ENCODE measurements around the gene C1orf53.

DNA sequence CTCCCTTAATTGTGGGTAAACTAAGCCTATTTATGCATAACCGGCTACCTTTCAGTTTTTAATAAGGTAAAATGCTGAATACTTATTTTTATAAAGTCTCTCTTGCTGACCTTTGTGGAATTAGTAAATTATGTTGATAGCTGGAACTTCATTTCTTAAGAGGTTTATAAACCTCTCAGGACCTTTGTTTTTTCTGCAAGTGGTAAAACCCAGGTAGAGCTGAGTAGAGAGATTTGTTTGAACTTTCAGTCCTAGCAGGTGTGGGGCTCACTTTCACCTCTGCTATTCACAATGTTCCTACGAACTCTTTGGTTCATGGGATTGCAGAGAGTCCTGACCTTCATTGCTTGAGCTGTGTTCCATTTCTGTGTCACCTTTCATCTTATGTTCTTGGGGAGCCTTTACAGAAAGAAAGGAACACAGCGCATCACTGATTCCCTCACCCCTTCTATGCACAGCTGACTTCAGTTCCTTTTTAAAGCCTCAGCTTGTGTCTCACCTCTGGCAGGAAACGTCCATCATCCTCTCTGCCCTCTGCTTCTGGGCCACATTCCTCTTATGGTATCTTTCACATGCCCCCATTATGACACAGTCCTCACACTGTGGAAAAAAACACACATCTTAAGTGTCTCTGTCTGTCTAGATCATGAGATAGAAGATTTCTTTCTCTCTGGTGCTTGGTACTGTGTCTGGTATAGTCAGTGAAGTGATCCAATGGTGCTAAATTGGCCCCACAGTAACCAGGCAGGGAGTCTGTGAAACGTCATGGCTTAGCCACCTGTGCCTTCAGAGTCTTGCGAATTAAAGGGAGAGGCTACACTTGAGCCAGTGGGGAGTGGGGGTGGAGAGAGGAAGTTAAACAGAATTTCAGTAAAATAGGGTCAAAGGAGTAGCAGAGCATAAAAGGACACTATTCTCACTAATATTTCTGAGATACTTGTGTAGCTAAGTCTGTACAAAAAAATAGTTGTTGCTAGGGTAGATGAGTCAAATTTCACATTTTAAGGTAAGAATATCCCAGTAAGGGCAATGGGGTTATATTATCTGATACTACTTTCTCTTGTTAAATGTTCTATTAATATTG is 262.6 kb upstream of the B3GALT2 start:
- PRO-cap = no peak

DNA sequence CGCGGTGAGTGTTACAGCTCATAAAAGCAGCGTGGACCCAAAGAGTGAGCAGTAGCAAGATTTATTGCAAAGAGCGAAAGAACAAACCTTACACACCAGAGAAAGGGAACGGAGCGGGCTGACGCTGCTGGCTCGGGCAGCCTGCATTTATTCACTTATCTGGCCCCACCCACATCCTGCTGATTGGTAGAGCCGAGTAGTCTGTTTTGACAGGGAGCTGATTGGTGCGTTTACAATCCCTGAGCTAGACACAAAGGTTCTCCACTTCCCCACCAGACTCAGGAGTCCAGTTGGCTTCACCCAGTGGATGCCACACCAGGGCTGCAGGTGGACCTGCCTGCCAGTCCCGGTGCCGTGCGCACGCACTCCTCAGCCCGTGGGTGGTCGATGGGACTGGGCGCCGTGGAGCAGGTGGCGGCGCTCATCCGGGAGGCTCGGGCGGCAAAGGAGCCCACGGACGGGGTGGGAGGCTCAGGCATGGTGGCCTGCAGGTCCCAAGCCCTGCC is 1171.5 kb upstream of the B3GALT2 start:
- PRO-cap = no peak

GRCh38 chr1:196152160-196152420 is 456.1 kb downstream of the KCNT2 start:
- PRO-cap = no peak

DNA sequence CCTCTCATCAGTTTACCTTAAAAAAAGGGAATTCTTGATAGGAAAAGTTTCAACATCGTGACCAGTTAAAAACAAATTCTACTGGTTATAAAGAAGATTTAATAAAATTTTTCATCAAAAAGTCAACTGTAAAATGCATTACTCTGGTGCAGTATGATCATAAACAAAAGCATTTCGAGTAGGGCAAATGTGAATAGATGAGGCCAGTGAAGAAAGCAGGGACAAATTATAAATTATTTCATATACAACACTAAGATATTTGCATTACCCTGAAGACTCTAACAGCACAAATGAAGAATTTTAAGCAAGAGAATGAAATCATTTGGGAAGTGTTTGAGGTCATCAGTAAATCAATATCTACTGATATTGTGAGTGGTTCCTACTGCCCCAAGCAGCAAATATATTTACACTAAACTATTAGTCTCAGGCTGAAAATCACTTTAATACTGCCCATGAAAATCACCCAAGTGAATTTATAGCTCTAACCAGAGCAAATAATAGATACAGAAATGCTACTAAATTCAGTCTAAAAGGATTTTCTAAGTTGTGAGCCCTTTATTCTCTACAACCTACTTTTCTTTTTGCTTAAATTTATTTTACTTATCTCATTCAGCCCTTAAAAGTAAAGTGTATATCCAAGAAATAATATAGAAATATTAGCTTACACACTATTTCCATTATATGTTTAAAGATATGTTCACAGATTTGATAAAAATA is 163.6 kb downstream of the KCNT2 start:
- PRO-cap = no peak

DNA sequence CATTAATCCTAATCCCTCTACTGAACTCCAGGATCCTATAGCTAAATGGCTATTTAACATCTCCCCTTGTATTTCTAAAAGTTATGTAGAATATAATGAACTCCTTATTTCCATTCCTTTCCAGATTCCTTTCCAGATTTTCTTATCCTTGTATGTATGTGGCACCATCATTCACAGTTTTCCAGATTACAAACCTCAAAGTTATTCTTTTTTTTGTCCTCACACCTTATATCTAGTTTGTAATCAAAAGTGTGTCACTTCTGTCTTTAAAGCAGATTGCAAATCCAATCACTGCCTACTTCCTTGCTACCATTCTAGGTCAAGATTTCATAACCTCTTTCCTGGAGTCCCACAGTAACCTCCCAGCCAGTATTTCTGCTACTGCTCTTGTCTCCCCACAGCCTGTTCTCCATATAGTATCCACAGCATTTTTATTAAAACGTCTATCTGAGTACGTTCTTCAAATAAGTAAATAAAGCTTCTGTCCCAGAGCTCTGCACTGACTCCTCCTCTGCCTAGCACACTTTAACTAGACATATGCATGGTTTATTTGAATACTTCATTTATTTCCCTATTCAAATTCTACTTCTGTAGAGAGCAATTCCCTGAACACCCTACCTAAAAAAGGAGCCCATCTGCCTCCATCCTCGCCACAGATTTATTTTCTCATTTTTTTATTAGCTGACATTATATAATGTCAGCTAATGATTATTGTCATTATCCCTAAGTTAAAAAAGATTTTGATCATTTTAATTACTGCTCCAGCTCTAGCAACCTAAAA is 157.7 kb downstream of the KCNT2 start:
- PRO-cap = no peak

- PRO-cap = no peak
Observed at GRCh38 chr1:196656348-196657252, 4.8 kb downstream of the CFH start.

DNA sequence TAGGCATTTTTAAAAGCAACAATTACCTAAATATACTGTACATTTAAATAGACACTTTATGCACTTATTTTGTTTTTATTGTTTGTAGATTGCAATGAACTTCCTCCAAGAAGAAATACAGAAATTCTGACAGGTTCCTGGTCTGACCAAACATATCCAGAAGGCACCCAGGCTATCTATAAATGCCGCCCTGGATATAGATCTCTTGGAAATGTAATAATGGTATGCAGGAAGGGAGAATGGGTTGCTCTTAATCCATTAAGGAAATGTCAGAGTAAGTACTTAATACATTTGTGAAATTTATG is 21.0 kb downstream of the CFH start:
- PRO-cap = no peak

DNA sequence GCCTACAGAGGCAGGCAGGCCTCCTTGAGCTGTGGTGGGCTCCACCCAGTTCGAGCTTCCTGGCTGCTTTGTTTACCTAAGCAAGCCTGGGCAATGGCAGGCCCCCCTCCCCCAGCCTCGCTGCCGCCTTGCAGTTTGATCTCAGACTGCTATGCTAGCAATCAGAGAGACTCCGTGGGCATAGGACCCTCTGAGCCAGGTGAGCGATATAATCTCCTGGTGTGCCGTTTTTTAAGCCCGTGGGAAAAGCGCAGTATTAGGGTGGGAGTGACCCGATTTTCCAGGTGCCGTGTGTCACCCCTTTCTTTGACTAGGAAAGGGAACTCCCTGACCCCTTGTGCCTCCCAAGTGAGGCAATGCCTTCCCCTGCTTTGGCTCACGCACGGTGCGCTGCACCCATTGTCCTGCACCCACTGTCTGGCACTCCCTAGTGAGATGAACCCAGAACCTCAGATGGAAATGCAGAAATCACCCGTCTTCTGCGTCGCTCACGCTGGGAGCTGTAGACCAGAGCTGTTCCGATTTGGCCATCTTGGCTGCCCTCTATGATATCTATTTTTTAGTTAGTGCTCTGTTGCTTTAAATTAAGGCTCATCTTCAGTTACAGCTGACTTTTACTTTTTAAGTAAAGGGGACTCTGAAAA is 11.9 kb downstream of the CFHR3 start:
- PRO-cap = no peak

- PRO-cap = no peak
Observed at GRCh38 chr1:196823446-196823695, 3.8 kb downstream of the CFHR1 start.

DNA sequence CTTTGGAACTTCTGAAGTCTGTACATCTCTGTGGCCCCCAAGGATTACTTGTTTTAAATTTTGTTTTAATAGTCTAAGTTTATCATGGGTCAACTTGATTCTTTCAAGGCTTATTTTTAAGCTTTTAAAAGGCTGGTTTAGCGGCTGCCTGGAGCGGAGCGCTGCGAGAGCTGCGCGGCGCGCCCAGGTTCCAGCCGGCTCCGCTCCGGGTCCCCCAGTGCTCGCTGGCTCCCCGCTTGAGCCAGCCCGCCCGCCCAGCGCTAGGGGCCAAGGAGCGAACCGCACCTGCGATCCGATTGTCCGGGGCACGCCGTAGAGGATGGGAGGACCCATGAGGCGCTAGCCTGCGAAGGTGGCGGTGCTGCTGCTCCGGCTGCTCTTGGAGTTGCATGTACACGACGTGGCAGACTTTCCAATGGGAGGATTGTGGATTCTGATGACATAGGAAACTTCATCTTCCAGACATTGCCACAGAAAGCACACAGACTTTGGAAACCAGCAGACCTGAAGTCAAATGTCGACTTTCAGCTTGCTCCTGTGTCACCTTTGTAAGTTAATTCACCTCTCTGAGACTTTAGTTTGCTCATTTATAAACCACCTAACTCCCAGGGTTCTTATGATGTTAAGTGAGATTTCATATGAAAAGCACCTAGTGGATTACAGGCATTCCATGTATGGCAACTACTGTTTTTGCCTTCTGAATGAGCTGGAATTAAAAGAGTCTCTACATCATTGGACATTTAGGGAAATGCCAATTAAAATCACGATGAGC is 9.8 kb upstream of the CFHR4 start:
- PRO-cap = no peak

- PRO-cap = no peak
Observed at GRCh38 chr1:196991817-196992301, 14.5 kb downstream of the CFHR5 start.

DNA sequence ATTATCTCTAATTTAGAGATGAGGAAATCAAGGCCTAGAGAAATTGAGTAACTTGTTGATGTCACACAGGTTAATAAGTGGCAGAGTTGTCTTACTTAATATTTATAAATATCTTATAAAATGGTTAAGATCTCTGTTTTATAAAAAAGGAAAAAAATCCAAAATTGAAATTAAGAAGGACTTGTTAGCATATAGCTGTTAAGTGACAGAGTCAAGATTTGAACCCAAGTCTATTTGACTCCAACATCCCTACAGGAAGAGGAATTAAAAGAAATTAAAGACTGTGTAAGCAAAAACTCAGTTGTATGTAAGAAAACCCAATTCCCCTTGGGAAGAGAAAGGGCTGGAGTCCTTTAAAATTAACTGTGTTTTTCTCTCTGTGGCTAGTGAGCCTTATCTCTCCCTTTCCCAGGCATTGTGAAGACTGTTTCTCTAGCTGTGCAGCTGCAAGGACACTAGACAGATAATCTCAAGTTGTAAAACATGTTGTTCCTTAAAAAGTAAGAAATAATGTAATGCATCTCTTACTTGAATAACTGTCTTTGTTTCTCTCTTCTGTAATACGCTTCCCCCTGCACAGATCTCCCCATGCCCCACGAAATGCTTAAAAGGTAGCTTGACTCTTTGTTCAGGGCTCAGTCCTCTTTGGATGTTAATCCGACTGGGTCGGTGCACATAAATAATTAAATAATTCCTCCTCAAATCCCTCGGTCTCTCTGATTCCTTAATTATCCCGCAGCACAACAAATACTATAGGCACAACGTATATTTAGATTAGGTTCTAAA is 29.9 kb upstream of the F13B start:
- PRO-cap = no peak

GRCh38 chr1:197884270-197884673 is 18.2 kb upstream of the C1orf53 start:
- PRO-cap = no peak

- PRO-cap = unidirectional peak, minus-strand start at chr1:197902558; unidirectional peak, minus-strand start at chr1:197902668; bidirectional peak, plus-strand start at chr1:197903027, minus-strand start at chr1:197902731
Observed at GRCh38 chr1:197901999-197903412, at the start of gene C1orf53. TSS of gene C1orf53 (plus strand) at chr1:197902630.

DNA sequence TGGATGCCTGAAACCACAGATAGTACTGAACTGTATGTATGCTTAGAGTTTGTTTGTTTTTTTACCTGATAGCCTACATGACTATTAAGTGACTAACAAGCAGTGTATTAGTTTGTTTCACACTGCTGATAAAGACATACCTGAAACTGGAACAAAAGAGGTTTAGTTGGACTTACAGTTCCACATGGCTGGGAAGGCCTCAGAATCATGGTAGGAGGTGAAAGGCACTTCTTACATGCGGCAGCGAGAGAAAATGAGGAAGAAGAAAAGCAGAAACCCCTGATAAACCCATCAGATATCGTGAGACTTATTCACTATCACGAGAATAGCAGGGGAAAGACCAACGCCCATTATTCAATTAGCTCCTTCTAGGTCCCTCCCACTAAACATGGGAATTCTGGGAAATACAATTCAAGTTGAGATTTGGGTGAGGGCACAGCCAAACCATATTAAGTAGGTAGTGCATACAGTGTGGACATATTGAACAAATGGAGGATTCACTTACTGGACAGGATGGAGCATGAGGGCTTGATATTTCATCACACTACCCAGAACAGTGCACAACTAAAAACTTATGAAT is 78.4 kb downstream of the LHX9 start:
- PRO-cap = no peak

DNA sequence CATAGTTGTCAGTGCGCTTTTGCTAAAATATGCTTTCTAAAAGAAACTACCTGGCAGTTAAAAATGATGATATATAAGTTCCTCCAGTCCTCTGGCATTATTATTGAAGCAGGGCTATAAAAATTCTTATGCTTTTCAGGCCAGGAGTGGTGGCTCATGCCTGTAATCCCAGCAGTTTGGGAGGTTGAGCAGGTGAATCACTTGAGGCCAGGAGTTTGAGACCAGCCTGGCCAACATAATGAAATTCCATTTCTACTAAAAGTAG is 80.5 kb upstream of the NEK7 start:
- PRO-cap = no peak

DNA sequence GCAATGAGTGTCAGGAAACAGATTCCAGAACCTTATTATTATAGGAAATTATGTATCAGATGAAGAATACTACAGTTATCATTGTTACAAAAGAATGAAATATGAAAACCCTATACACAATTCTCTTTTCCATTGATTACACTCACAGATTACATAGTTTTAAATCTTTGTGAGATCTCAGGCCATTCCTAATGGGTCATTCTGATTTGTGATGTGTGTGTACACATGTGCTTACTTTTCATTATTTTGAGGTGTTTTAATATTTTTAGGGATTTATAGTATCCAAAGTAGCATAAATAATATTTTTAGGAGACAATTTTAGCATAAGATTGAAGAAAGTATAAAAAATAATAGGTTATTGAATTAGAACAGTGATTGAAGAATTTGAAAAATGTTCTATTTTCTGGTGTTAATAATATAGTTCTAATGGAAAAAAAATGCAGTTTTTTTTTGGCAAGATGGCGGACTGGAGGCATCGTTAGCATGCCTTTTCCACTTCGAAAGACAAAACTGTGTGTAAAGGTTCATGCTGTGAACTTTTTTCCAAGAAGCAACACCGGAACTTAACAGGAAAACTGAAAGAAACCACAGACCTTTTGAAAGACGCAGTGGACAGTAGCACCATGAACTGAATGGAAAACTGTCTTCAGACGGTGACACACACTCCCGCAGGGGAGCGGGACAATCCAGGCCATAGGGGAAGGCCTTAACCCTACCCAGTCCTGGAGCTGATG is 54.6 kb downstream of the NEK7 start:
- PRO-cap = no peak

DNA sequence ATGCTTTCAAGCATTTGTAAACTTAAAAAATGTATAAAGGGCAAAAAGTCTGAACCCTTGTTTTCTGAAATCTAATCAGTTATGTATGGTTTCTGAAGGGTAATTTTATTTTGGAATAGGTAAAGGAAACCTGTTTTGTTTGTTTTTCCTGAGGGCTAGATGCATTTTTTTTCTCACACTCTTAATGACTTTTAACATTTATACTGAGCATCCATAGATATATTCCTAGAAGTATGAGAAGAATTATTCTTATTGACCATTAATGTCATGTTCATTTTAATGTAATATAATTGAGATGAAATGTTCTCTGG is 164.3 kb downstream of the NEK7 start:
- PRO-cap = no peak

DNA sequence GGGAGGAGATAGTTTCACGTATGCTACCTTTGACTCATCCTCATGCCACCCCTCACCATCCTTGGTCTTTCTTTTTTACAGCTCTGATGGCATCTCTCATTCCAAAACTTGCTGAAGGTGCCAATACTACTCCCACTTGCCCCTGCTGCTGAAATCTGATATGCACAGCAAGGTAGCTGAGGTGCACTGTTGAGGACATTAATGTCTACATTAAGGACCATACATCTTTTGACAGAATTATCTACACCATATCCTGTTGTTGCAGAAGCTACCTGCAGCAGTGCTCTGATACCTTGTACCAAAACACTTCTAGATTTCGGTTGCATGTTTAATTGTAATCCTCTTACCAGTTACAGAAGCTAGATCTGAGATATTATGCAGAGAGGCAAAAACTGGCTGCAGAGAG is 19.4 kb upstream of the PTPRC start:
- PRO-cap = no peak

DNA sequence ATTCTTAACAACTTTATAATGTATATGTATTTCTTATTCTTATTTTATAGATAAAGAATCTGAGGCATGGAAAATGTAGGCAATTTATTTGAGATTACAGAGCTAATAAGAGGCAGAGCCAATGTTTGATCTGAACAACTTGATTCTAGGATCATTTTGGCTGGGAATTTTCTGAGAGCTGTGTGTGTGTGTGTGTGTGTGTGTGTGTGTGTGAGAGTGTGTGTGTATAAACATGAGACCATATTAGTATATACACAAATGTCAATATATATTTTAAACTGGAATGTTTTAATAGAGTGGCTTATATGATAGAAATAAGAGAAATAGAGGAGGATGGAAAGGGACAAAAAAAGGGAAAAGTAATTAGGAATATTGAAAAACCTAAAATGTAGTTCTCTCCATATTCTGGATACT is 23.4 kb downstream of the PTPRC start:
- PRO-cap = no peak